Bronchus fibroblast of lung (primary cell): ENCODE data around the genes DOK6, SOCS6 and TIMM21.

DNA sequence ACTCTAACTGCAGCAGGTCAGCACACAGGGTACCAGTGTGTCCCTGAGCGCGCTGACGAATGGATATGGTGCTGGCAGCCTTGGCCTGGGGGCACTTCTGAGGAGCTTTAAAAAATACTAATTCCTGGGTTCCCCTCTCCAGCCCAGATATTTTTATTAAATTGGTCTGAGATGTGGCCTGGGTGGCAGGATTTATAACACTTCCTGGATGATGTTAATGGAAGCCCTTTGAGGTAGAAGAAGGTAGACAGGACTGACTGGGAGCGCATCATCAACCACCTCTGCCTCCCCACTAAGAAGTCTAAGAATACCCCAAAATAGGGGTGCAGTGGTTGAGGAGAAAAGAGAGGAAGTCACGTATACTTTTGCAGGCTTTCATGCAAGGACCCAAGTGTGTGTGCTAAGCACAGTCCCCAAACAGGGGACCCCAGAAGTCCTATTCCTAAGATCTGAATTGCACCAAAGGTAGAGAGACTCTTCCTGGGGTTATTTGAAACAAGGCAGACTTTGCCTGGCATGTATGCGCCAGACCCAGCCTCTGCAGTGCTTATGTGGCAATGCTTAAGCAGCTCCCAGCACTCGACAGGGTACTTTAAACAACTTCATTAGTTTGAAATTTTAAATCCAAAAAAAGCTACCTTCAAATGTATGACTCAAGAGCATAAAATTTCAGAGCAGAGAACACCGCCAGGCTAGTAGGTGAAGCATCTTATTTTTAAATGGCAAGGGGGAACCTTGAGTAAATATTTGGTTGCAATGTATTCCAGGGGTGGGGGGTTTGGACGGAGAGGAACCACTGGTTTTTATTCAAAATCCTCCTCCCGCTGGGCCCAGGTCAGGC lies 35.3 kb downstream of the BCL2 start:
- RAMPAGE, long total RNA: no peak

- RAMPAGE, long total RNA: no peak
Observed at GRCh38 chr18:63440166-63440551, 17.9 kb upstream of the VPS4B start.

GRCh38 chr18:64272219-64272755 lies 302.4 kb downstream of the SERPINB8 start:
- RAMPAGE, long total RNA: no peak

- RAMPAGE, long total RNA: no peak
Observed at GRCh38 chr18:64810469-64811047, 840.7 kb downstream of the SERPINB8 start.

DNA sequence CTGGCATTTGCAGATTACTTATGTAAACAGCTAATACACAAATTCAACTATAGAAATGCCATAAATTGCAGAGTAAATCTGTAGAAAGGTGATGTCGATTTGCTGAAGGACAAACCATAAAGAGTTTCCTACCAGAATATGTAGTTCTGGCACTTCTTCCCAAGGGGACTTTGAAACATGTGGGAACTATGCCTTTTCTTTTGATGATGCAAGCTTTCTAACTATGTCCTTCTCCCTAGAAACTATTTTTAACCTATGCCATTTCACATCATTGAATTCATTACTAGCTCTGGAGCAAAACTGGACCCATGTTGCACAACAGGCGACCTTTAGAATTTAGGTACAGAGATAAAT lies 186.4 kb downstream of the CCDC102B start:
- RAMPAGE, long total RNA: no peak

DNA sequence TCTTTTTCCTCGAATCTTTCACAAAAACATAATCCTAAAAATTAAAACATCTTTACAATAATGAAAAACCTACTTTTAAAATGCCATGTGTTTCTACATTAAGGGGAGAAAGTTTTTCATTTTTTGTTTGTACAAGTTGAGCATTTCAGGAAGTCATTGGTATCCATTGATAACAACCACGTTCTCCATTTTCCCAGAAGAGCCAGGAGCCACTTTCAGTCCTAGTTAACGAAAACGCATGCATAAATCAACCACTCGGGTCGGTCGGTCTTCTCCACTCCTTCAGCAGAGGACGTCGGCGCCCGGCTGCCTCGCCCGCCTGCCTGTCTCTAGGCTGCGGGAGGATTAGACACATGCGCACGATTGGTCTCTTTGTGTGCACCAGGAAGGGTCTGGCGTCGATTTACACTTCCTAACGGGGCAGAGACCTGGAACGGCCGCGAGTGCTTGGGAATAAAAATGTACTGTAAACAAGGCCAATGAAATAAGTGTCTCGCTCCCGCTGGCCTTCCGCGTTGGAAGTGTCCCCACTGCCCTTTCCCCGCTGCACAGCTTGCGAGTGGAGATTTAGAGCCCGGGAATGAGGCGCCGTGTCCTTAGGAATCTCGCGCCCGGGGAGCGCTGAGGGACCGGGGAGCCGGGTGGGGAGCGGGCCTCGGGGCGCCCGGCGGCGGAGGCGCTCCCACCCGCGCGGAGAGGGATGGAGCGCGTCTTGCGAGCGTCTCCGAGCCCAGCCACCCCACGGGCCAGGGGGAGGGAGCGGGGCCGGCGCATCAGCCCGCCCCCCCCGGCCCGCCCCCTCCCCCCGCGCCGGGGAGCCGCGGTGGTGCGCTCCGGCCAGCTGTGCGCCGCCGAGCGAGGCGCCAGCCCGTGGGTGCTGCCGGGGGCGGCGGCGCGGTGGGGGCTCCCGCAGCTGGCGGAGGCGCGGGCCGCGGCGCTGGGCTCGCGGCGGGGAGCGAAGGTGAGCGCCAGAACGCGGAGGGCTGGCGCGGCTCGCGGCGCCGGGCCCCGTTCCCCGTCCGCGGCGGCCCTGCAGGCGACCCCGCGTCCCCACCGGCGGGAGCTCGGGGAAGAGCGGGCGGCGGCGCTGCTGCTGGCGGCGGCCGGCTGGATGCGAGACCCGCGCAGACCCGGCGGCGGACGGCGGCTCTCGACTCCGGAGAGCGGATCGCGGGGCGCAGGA lies at the start of gene DOK6:
DOK6 (plus strand) TSS at position 844 of the 1,183 bp plus-strand sequence.
- RAMPAGE, long total RNA: no peak

- RAMPAGE, long total RNA: no peak
Observed at GRCh38 chr18:69955066-69955479, 7.4 kb upstream of the CD226 start.

DNA sequence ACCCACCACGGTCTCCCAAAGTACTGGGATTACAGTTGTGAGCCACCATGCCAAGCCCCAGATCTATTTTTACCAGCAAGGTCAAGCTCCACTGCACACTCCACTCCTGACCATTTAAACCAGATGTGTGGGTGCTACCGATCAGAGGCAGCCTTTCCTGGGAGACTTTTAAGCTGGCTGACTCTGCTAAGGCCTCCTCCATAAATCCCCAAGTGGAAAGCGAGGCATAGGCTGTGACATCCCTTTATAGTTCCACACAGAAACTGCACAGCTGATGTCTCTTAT lies 67.6 kb upstream of the CD226 start:
- RAMPAGE, long total RNA: no peak

- RAMPAGE, long total RNA: no peak
Observed at GRCh38 chr18:70234620-70235021, 29.1 kb upstream of the RTTN start.

- RAMPAGE, long total RNA: no peak
Observed at GRCh38 chr18:70285410-70285793, 3.4 kb upstream of the SOCS6 start.

GRCh38 chr18:70288328-70289465 lies at the start of gene SOCS6:
TSS of gene SOCS6 (plus strand) at chr18:70289045.
- RAMPAGE, long total RNA: no peak

- RAMPAGE, long total RNA: no peak
Observed at GRCh38 chr18:70292649-70293186, 3.9 kb downstream of the SOCS6 start.

- RAMPAGE, long total RNA: no peak
Observed at GRCh38 chr18:70296178-70296634, 7.4 kb downstream of the SOCS6 start.

GRCh38 chr18:70377814-70378305 lies 89.0 kb downstream of the SOCS6 start:
- RAMPAGE, long total RNA: no peak

DNA sequence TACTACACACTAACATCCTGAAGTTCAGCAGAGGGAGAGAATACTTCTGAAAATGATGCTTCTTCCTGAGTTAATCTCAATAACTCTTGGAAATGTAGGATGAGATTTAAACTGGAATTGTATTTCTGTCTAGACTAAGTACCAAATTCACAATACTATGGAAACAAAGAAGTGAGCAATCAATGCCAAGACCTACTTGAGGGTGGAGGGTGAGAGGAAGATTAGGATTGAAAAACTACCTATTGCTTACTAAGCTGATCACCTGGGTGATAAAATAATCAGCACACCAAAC lies 499.9 kb downstream of the CBLN2 start:
- RAMPAGE, long total RNA: no peak

- RAMPAGE, long total RNA: no peak
Observed at GRCh38 chr18:73003312-73003772, 135.6 kb upstream of the NETO1 start.

GRCh38 chr18:74148240-74149358 lies at the start of gene TIMM21:
TSS of gene TIMM21 (plus strand) at chr18:74148523.
- RAMPAGE, long total RNA: start-site peak on the plus strand at chr18:74148522-74148546, 1,102 and 1,301 reads in 2 replicates

DNA sequence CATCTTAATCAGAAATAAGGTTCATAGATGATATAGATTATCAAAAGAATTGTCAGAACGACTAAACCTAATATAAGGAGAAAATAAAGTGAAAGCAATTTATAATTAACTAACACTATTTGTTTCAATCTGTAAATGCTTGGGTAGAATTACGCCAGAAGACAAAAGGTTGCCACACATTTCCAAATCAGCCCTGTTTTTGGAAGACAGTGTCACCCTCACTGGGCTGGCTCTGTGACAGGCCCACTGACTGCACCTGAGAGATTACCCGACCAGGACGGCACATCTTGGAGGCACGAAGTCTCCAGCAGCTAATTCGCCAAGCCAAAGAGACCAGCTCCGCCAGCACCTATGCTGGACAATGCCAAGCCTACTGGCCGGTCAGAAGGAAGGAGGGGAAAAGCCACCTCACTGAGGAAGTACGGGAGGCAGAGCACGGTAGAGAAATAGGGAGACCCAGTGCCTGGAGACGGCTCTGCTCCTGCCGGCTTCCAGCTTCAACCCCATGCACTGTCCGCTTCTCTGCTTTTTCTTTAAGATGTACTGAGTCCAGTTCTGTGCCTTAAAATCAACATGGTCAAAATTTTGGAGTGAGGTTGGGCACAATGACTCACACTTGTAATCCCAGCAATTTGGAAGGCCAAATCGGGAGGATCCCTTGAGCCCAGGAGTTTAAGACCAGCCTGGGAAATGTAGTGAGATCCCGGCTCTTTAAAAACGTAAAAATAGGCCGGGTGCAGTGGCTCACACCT lies 61.8 kb downstream of the CYB5A start:
- RAMPAGE, long total RNA: no peak

DNA sequence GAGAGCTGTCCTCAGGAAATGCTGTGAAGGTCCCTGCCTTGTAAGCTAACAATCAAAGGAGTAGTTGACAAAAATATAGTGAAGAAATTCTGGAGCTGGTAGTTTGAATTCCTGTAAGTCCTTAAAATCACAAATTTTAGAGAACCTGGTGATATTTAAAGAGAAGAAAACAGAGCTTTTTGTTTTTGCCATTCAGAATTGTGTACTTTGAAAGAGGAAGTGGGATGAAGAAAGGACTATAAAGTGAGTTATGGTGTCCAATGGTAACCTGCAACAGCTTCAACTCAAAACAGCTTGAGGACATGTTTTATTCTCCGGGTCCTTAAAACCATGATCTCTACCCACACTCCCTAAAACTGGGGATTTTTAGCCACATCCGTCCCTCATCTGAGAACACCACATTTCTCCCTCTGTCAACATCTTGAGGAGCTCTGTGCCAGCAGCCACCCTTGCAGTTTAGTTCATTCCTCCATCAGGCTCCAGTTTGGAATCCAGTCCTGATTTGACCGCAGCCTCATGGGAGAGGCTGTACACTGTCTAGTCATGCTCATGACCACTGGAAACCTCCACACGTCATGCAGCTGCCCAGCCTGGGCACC lies 62.5 kb downstream of the C18orf63 start:
- RAMPAGE, long total RNA: no peak

GRCh38 chr18:74520861-74521231 lies 13.5 kb upstream of the CNDP1 start:
- RAMPAGE, long total RNA: no peak